Gallbladder (tissue), 1 donor: ENCODE measurements around a stretch of chr7.

DNA sequence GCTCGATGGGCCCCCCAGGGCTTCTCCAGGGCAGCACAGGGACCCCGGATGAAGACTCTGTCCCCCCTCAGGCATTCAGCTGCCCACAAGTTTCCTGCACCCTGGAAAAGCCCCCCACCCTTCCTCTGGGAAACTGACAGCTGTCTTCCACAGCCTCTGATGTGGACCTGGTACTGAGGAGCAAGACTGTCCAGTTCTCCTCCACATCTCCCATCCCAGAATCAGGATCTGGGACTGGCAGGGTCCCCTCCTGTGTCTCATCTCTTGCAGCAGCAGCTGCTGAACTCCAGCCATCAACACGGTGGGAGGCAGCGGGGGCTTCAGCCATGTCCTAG is 580.3 kb downstream of the GALNT17 start:
- PRO-cap: no peak

- PRO-cap: no peak
Measured at GRCh38 chr7:72688864-72689251, 139.1 kb downstream of the TYW1B start.

DNA sequence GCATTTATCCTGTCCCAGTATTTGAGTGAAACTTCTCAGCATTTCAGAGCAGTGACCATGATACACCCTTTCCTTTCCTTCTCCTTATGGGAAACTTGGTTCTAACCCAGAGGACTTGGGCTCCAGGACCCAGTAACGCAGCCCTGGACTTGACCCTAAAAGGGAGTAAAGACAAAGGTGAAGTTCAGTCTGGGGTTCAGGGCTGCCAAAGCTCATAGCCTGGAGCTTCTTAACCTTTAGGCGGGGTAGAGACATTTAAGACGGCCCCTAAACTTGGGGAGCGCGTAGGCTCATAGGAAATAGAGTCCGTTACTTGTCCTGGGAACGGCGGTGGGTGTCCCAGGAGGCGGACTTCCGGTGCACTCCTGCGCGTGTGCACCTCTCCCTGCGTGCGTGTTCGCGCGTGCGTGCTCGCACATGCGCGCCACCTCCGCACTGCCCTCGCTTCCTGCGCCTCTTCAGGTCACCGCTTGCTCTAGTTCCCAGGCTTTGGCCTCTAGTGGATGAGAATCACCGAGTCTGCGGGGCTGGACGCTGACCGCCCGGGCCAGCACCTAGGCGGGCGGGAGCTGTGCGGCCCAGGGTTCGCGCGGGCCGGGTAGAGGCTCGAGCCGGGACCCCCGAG is 45.9 kb upstream of the POM121 start:
- PRO-cap: bidirectional peak, plus-strand start at position 435 of the sequence, minus-strand start at position 336 of the sequence

GRCh38 chr7:73303631-73304448 is 4.8 kb downstream of the NSUN5 start:
- PRO-cap: no peak

- PRO-cap: no peak
Measured at GRCh38 chr7:73308115-73308724, 406 bp downstream of the NSUN5 start.

- PRO-cap: no peak
Measured at GRCh38 chr7:73325349-73325866, 2.5 kb downstream of the TRIM50 start.

DNA sequence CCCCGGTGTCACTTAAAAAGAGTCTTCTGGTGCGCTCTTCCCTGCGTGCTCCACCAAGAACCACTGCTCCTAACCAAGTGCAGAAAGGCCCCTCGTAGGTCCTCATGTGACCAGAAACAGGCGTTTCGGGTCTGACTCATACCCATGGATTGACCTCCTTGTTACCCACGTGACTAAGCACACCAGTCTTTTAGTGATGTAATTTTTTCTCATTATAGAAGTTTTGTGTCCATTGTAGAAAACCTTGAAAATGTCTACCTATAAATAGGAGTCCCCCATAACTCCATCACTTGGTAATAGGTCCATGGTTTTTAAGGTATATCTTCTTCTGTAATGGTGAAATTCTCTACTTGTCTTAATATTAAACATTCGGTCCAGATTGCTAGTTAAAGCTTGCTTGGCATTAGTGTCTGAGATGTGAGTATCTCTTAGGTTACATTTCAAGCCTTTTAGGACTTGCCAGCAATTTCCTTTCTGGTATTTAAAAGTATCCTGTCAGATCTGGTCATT is 14.1 kb downstream of the FKBP6 start:
- PRO-cap: no peak

GRCh38 chr7:73423959-73424730 is 9.4 kb upstream of the FZD9 start:
- PRO-cap: no peak

DNA sequence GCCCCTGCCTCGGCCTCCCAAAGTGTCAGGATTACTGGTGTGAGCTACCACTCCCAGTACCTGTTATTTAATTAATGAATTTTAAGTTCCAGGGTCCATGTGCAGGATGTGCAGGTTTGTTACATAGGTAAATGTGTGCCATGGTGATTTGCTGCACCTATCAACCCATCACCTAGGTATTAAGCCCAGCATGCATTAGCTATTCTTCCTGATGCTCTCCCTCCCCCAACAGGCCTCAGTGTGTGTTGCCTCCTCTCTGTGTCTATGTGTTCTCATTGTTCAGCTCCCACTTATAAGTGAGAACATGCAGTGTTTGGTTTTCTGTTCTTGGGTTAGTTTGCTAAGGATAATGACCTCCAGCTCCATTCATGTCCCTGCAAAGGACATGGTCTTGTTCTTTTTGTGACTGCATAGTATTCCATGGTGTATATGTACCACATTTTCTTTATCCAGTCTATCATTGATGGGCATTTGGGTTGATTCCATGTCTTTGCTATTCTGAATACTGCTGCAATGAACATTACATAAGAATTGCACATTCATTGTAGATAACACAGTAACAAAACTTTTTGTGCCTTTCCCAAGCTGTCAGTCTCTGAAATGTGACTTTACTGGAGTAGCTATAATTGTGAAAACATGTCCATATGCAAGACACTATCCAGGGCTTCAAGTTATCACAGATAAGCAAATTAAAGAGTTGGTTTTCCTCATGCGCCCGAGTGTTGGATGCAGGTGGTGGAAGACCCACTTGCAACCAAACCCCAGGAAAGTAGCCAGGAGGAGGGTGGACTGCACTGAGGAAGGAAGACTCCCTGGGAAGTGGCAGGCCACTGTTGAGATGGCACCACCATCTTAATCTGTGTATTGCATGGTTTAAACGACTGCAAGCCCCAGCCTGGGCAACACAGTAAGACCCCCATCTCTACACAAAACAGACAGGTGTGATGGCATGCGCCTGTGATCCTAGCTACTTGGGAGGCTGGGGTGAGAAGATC is 9.2 kb upstream of the BCL7B start:
- PRO-cap: no peak

- PRO-cap: no peak
Measured at GRCh38 chr7:73572740-73573411, 5.5 kb downstream of the TBL2 start.

DNA sequence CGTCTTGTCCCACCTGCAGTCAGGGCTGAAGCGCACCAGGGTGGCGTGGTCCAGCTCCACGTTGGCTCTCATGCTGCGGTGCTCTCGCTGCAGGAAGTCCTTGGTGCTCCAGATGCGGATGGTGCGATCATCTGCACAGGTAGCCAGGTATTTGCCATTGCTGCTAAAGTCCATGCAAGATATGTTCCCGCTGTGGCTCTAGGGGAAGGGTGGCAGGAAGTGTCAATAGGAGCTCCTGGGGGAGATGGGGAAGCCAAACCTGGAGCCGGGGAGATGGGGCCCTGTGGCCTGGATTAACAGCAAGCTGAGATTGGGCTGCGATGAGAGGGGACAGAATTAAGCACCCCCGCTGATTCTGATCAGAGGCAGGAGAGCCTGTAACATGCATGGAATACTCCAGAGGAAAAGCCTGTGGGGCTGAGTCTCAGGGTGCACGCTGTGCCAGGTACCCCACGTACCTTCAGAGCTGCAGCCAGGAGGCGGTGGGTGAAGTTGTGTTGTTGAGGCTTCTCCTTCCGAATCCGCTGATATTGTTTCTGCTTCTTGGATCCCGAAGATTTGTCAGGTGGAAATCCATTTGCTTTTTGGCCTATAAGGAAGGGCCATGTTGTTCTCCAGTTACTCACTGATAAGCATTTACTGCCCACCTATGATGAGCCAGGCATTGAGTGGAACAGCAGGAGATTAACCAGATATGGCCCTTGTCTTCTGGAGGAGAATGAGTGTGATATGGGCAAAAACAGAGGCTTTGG is 4.3 kb downstream of the TBL2 start:
- PRO-cap: no peak

GRCh38 chr7:73584956-73585685 is 6.7 kb upstream of the TBL2 start:
- PRO-cap: no peak

- PRO-cap: unidirectional peak, plus-strand start at chr7:73623470
Measured at GRCh38 chr7:73622828-73623900, 1.2 kb downstream of the MLXIPL start.

- PRO-cap: bidirectional peak, plus-strand start at chr7:73735111, minus-strand start at chr7:73734928
Measured at GRCh38 chr7:73734477-73735509, 3.8 kb downstream of the ABHD11 start.

DNA sequence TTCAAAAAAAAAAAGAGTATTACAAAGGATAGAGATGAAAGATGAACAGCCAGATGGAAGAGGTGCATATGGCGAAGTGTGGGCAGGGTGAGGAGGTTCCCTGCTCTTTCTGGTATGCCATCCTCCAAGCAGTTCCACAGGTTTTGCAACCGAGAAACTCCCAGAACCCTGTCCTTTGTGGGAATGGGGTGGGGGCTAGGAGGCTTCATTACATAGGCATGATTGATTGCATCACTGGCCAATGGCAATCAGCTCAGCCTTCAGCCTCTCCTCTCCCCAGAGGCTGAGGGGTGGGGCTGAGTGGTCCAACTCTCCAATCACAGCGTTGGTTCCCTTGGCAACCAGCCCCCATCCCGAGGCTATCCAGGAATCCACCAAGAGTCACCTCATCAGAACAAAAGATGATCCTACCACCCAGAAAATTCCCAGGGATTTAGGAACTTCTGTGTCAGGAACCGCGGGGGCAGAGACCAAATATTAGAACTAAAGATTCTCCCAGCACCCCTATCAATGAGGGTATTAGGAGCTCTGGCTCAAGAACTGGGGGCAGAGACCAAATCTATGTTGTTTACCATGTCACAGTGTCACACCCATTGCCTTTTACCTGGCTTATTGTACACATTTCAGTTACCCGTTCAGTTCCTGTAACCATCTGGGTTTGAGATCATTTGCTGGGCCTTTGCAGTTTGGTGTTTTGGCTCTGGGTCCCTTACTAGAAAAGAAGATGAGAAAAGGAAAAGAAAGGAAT is 22.7 kb upstream of the CLDN3 start:
- PRO-cap: no peak

DNA sequence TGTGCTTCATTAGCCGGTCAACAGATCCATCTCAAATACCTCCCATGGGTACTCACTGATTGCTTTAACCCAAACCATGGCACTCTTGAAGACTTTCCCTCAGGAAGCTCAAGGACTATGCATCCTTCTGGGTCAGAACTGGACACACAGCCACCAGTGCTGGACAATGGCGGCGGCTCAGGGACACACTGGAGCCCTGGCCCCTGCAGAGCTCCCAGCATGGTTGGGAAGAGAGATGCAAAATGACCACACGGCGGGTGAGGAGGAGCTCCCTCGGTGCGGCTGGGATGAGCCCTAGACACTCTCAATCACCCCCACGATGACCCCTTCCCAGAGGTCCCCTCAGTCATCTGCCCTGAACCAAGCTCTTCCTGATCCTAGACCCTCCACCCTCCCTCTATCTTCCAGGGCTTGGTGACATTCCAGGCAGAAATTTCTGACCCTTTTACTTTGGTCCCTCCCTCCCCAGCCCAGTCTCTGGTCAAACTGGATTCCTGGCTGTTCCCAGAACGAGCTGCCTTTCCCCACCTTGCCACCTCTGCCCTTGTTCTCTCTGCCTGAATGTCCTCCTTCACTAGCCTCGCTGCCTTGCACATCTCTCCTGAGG is 1.5 kb upstream of the CLDN4 start:
- PRO-cap: bidirectional peak, plus-strand start at position 507 of the sequence, minus-strand start at position 399 of the sequence

- PRO-cap: no peak
Measured at GRCh38 chr7:73991971-73992554, 35.9 kb upstream of the ELN start.

DNA sequence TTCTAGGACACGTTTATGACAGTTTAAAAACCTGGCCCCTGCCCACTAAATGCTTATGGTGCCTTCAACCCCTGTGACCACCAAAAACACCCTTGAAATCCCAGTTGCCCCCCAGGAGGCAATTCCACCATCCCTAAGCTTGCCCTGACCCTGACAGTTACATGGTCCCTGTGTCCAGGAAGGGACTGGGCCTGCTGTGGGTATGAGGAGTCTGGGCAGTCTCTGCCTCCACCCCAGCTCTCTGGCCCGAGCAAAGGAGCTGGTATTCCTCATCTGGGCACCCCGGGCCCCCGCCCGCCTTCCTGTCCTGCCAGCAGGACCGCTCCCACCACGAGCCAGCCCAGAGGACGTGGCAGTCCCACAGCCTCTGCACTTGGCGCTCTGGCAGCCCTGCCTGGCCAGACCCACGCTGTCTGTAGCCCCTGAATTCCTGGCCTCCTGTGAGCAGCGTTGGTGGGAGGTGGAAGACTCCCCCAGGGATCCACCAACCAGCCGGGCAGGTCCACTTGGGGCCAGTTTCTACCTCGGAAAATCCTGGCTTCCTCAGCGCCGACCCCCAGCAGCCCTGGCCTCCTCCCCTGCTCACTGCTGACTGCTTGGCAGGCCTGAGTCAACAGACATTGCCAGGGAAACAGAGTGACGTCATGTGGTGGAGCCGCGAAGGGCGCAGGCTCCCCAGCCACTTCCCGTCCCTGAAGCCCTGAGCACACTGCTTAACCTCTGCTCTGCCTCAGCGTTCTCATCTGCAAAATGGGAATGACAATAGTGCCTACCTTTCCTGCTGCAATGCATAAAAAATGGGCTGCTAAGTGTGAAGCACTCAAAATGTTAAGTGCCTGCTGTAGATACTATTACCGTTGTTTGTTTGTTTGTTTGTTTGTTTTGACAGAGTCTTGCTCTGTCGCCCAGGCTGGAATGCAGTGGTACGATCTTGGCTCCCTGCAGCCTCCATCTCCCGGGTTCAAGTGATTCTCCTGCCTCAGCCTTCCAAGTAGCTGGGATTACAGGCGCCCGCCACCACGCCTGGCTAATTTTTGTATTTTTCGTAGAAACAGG is 21.6 kb upstream of the LIMK1 start:
- PRO-cap: bidirectional peak, plus-strand start at position 328 of the sequence, minus-strand start at position 243 of the sequence; bidirectional peak, plus-strand start at position 682 of the sequence, minus-strand start at position 594 of the sequence

DNA sequence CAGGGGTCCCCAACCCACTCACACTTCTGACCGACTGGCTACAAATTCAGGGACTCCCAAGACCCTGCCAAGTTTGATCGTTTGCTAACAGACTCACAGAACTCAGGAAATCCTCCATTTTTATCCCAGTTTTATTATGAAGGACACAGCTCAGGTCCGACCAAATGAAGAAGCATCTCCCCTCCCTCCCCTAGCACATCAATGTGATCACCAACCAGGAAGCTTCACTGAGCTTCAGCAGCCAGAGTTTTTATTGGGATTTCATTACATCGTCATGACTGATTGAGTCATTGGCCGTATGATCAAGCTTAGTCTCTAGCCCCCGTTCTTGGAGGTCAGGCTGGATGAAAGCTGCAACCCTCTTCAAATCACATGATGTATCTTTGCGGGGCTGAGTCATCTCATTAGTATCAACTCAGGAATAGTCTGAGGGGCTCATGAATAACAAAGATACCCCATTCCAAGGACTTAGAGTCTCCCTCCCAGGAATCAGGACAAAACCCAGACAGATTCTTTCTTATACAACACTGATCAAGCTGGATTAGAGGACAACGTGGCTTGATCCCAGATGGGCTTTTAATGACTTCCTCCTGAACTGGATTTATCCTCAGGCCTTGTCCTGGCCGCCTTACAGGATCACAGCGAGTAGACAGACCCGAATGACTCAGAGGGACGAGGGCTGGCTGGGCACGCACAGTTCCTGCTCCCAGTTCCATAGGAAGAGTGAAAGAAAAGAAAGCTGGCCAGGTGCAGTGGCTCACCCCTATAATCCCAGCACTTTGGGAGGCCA is 14.4 kb downstream of the LIMK1 start:
- PRO-cap: no peak

DNA sequence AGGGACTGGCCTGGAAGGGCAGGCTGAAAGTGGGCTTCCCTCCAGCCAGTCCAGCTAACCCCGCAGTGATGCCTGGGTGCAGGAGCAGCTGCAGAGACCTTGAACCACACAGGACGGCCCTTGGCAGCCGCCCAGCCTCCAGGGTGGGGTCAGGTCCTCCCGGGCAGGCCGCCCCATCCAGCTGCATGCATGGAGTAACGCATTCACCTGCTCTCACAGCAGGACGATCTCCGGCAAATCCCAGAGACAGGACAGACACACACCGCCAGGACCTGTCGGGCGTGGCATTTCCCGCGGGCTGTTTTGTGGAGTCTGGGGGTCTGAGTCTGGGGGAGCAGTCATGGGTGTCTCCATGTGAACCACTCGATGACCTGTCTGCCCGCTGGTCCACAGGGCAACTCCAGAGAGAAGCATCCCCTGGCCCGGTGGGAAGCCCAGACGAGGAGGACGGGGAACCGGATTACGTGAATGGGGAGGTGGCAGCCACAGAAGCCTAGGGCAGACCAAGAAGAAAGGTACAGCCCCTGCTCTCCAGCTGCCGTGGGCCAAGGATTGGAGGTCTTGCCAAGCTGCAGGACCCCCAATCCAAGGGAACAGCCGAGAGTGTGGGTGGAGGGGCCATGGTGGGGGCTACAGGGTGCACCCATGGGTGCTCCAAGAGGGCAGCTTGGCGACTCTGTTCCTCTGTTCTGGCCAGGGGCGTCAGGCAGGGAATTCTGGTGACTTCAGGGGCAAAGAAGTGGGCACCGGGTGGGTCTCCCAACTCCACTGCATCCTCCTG is 14.6 kb downstream of the LAT2 start:
- PRO-cap: no peak